Breast epithelium (tissue), 2 donors: ENCODE data around the gene FKBP11.

DNA sequence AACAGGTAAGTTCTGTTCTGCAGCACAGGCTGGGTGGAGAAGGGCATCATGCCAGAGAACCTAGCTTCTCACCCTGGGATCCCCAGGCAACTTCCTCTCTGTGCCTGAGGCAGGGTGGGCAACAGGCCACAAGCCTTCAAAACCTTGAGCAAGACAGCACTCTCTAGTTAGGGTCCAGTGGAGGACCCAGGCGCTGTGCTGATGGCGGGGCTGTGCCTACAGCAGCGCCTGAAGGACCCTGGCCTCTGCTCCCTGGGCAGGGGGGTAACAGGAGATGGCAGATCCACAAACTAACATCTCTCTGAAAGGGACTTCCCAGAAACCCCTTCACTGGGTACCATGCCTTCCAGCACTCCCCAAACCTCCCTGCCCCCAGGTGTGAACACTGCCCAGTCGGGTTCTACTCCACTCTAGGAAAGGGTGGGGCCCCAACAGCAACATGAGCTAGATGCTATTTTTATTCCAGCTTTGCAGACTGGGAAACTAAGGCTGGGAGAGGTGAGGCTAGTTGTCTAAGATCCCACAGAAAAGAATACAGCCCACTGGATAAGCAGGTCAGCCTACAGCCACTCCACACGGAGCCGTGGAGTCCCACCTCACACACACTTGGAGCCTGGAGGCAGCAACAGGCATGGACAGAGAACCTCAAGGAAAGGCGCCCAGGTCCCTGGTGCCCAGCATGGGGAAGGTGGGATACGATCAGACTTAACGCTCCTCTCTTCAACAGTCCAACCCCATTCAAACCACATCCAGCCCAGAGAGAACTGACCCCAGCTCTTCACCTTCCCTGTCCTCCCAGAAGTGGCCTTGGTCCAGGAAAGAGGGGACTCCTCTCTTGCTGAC lies 7.4 kb downstream of the ADCY6 start:
- PRO-cap = no peak
- RAMPAGE, long total RNA, 2 experiments = no peak in any of the 2 experiments

DNA sequence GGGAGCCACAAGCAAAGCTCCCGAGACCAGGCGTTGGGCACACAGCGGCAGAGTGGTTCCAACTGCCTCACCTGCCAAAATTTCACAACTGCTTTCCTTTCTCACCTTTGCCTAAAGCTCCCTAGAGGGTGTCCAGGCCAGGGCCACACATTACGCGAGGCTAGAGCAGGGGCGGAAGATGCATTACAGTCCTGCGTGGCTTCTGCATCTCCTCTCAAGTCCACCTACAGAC lies 11.0 kb downstream of the CACNB3 start:
- PRO-cap = no peak
- RAMPAGE, long total RNA, 2 experiments = no peak in any of the 2 experiments

DNA sequence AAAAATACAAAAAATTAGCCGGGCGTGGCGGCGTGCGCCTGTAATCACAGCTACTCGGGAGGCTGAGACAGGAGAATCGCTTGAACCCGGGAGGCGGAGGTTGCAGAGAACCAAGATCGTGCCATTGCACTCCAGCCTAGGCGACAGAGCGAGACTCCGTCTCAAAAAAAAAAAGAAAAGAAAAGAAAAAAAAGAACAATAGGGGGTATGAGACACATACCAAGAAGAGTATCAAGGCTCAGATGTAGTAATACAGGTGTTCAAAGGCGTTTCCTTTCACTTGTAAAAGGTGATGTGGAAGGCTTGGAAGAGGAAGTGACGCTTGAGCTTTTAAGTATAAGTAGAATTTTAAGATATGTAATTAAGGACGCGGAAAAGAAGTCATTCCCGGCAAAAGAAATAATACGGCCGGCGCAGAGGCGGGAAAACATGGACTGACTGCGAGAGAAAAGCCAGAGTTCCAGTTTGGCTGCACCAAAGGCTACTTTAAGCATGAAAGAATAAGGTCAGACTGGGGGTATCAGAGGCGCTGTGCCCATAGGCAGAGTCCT lies 578 bp downstream of the DDX23 start:
- PRO-cap = no peak
- RAMPAGE, long total RNA, 2 experiments = no peak in any of the 2 experiments

- PRO-cap = no peak
- RAMPAGE, long total RNA, 2 experiments = no peak in any of the 2 experiments
Measured at GRCh38 chr12:48917565-48918398, 7.5 kb downstream of the FKBP11 start.

DNA sequence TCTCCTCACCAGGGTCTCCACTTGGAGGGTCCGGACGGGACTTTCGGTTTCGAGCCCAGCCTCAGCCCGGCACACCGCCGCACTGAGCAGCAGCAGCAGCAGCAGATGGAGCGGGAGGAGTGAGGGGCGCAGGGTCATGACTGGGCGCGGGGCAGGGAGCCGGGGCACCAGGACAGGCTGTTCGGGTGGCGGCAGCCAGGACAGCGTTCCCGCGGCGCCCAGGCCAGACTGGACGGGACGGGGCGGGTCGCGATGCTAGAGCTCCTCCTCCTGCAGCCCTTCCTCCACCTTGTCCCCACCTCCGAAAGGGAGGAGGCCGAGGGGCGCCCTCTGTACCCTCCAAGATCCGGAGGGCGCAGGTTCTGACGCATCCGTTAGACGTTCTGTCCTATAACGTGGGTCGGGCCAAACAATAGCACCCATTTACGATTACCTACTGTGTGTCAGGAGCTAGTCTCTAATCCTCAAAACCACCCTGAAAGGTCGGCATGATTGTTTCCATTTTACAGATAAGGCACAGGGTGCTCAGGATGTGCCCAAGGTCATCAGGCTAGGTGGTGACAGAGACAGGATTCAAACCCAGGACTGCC lies at the start of gene FKBP11:
Gene FKBP11 (minus strand): TSS at position 202 of the 590 bp plus-strand sequence.
- PRO-cap = unidirectional peak, minus-strand start at position 230 of the sequence
- RAMPAGE, long total RNA, 2 experiments = no peak in any of the 2 experiments

GRCh38 chr12:48925881-48926166 lies 532 bp upstream of the FKBP11 start:
- PRO-cap = no peak
- RAMPAGE, long total RNA, 2 experiments = no peak in any of the 2 experiments

- PRO-cap = no peak
- RAMPAGE, long total RNA, 2 experiments = no peak in any of the 2 experiments
Measured at GRCh38 chr12:48932766-48933533, 7.7 kb upstream of the FKBP11 start.

- PRO-cap = no peak
- RAMPAGE, long total RNA, 2 experiments = no peak in any of the 2 experiments
Measured at GRCh38 chr12:48969680-48970281, 1.8 kb downstream of the WNT10B start.

DNA sequence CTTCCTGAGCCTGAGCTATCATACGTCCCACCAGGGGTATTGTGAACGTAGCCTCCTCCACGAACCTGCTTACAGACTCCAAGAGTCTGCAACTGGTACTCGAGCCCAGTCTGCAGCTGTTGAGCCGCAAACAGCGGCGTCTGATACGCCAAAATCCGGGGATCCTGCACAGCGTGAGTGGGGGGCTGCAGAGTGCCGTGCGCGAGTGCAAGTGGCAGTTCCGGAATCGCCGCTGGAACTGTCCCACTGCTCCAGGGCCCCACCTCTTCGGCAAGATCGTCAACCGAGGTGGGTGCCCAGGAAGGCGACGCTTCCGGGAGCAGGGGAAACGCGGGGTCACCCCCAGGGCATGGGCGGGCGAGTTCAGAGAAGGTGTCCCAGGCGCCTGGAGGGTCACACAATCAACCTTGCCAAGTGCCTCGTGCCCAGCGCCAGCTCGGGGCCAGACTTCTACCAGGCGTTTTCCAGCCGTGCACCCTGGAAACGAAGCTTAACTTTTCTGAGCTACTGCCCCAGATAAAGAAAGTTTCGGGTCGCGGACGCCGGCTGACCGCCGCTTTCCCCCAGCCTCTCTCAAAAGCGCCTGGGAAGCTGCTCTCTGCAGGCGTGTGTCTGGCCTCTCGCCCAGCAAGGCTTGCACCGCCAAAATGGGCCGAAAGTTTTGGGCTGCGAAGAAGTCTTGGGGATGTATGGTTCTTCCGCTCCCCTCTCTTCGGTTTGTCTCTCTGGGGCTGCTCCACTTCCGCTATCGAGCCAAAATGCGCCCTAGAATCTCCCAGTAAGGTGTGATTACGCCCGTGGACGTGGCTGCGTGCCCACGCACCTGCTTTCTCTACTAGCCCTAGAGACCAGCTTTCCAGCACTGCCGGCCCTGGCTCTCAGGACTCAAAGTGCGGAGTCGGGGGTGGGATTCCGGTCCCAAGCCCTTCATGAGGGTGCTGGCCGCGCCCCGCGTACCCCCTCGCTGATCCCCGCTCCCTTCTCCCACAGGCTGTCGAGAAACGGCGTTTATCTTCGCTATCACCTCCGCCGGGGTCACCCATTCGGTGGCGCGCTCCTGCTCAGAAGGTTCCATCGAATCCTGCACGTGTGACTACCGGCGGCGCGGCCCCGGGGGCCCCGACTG lies 1.7 kb downstream of the WNT1 start:
- PRO-cap = no peak
- RAMPAGE, long total RNA, 2 experiments = no peak in any of the 2 experiments

GRCh38 chr12:48985444-48985914 lies 7.4 kb downstream of the WNT1 start:
- PRO-cap = no peak
- RAMPAGE, long total RNA, 2 experiments = no peak in any of the 2 experiments

DNA sequence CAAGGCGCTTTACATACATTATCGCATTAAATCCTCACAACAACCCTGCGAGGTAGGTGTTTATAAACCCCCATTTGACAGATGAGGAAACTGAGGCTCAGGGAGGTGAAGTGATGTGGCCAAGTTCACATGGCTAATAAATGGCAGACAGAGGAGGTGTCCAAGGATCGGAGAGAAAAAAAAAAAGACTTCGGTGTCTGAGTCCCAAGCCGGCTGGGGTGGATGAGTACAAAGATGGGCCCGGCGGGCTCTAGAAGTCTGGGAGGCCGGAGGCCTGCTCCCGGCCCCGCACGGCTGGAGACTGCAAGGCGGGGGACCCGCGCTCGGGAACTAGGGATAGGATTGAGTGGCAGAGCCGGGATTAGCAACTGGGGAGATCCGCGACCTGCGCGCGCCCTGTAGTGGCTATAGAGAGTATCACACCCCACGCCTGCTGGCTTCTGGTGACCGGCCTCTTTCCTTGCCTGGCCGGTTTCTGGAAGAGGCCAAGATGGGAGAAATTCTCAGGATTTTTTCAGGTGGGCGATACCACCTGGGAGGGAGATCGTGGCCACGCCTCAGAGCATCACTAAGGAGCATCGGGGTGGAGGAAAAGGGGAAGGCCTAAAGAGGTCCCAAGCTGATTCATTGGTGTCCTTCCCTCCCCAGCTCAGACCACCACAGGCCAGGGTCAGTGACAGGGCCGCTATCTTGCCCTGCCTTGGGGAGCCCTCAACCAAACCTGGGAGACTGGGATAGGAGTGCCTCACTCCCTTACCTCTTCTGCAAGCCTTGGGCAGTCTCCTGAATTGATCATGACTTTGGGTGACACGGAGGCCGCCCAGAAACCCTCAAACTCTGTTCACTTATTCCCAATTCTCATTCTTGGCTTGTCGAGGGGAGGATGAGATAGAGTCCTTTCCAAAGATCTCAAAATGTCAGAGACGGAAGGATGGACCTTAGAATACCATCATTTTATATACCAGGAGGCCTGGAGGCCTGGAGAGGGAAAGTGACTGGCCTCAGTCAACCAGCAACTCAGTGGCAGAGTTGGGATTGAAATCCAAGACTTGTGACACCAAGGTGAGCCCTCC lies 3.6 kb downstream of the DDN start:
- PRO-cap = no peak
- RAMPAGE, long total RNA, 2 experiments = no peak in any of the 2 experiments

- PRO-cap = no peak
- RAMPAGE, long total RNA, 2 experiments = no peak in any of the 2 experiments
Measured at GRCh38 chr12:49019495-49020297, 1.1 kb upstream of the PRKAG1 start.

GRCh38 chr12:49056729-49057456 lies 3.7 kb downstream of the KMT2D start:
- PRO-cap = no peak
- RAMPAGE, long total RNA, 2 experiments = no peak in any of the 2 experiments

DNA sequence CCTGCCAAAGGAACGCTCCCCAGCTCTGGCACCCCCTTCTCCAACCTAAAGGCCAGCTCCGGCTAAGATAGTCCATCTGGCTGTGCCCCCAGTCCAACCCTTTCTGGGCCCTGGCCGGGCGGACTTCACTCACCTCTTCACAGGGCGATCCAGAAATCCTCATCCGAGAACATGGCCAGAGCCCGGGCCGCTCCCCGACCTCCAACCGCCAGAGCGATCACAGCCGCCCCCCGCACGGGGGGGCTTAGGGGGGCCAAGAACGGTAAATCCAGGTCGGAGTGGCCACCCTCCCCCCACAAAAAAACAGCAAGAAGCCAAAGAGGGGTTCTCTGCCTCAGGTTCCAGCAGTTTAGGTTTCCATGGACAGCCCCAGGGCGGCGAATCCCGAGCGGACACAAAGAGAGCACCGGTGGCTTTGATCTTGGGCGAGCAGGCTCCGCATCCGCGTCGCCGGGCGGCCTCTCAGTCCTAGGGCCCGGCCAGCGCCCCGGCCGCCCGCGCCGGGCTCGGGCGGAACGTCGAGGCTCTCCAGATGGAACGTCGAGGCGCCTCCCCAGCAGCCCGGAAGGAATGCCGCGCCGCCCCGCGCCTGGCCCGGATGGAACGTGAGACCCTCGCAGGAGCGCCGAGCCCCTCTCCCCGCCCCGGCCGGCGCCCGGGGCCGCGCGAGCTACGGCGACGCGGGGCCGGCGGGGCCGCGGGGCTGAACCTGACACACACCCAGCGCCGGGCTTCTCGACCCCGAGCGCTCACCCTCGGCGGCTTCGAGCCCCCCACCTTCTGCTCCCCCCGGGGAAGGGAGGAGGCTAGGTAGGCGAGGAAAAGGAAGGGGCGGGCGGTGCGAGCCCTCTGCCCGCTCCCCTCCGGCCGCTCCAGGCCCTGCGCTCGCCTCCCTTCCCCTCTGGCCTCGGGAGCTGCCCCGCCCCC lies 851 bp downstream of the KMT2D start:
- PRO-cap = unidirectional peak, minus-strand start at position 782 of the sequence; unidirectional peak, minus-strand start at position 903 of the sequence
- RAMPAGE, long total RNA, 2 experiments = no peak in any of the 2 experiments

DNA sequence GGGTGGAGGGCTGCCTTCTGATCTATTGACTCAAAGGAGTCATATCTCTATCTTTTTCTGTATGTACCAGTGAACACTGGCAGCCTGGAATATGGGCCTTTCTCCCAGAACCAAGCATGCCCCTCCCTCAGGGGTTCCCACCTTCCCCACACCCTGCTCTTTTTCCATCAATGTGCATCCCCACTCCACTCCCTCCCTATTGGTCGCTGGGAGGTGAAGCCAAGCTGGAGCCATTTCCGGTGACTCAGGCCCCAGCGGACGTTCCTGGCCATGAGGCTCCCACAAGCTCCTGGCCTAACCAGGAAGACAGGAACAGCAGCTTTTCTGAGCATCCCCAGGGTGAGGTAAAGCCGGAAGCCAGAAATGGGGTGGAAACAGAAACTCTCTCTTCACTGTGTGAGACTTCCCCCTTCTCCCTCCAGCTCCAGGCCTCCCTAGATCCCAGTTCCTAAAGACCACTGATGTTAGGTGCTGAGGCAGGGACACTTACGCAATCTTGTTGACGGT lies 5.2 kb downstream of the LMBR1L start:
- PRO-cap = no peak
- RAMPAGE, long total RNA, 2 experiments = no peak in any of the 2 experiments

- PRO-cap = no peak
- RAMPAGE, long total RNA, 2 experiments = no peak in any of the 2 experiments
Measured at GRCh38 chr12:49126672-49127601, 4.3 kb downstream of the TUBA1B start.

DNA sequence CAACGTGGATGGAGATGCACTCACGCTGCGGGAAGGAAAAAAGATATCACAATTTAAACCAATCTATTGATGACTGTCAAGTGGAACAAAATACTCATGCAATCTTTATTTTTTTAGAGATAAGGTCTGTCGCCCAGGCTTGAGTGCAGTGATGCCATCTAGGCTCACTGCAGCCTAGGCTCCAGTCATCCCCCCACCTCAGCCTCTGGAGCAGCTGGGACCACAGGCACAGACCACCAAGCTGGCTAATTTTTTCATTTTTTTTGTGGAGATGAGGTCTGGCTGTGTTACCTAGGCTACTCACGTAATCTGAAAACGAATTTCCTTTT lies 1.5 kb downstream of the TUBA1B start:
- PRO-cap = no peak
- RAMPAGE, long total RNA, 2 experiments = no peak in any of the 2 experiments

DNA sequence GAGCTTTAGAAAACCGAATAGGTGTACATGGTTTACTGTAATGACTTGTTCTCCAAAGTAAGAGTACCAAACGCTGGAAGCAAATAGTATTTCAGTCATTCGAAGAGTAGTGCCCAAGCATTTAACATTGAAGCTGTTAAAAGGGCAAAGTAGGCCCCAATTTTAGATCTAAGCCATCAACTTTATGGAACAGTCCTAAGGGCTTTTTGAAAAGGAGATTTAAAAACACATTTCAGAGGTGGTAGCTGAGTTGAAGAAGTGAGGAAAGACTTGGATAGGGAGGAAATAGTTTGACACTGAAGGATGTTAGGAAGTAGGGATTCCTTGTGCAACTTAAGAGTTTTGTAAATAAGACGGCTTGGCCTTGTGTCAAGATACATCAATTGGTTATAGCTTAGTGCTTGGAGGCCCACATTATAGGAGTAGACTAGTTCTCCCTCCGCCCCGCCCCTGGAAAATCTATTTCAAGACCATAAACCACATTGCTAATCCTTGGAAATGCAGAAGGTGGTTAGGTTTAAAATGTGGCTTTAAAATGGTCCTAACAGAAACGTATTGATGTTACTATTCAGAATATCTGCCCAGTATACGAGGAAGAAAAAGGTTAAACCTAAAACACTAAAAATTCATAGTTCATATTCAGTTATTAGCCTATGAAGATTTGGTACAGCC lies 844 bp upstream of the TUBA1B start:
- PRO-cap = no peak
- RAMPAGE, long total RNA, 2 experiments = no peak in any of the 2 experiments

DNA sequence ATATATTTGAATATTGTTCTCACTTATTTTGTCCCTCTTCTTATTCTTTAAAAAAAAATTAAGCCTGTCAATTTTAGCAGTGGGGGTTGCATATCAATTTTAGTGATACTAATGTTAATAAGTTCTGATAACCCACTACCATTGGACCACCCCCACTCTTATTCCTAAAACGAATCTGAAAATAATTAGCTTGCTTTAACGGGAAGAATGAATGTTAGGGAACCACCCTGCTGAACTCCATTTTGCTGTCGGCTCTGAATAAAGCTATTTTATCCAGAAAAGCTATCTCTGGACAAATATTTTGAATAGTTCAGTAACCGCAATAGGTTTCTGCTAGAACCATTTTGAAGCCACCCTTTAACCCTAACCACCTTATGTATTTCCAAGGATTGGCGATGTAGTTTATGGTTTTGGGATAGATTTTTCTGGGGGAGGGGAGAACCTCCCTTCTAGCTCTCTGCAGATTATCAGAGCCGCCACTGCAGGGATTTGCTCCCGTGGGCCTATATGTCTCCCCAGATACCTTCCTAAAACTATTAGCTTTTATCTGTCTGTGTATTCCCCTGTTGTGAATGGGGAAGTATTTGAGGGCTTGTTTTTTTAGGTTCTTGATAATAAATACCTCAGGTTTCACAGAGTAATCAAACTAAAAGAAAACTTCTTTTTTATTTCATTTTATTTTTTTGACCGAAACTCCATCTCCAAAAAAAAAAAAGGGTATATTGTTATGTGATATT lies 1.8 kb upstream of the TUBA1B start:
- PRO-cap = no peak
- RAMPAGE, long total RNA, 2 experiments = no peak in any of the 2 experiments

DNA sequence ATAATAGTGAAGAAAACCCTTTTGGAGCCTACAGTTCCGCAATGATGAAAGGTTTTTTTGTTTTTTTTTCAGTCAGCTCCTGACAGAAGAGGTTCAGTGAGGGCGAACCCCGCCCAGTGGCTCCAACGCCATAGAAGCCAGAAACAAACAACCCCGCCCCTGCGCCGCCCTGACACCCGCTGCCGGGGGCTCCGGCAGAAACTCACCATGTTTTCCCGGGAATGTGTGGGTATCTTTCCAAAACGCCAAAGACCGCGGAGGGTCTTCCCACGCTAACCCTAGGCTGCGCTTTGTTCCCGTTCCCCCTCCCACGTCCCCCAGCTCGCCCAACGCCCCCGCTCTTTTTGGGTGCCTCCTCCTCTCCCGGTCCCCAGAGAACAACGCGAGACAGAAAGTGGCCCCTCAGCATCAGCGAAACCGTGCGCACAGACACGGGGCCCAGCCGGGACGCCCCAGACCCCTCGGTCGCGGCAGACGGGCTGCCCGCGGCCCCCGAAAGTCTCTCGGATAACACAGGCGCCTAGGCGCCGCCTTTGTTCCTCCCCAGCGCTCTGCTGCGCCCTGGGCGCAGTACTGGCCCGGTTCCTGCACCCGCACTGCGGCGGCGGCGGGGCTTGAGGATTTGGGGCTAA lies 553 bp downstream of the TUBA1A start:
- PRO-cap = unidirectional peak, plus-strand start at position 172 of the sequence; bidirectional peak, plus-strand start at position 570 of the sequence, minus-strand start at position 572 of the sequence
- RAMPAGE, long total RNA, 2 experiments = no peak in any of the 2 experiments